ENCODE data around the genes PSMD3 and TOP2A.

DNA sequence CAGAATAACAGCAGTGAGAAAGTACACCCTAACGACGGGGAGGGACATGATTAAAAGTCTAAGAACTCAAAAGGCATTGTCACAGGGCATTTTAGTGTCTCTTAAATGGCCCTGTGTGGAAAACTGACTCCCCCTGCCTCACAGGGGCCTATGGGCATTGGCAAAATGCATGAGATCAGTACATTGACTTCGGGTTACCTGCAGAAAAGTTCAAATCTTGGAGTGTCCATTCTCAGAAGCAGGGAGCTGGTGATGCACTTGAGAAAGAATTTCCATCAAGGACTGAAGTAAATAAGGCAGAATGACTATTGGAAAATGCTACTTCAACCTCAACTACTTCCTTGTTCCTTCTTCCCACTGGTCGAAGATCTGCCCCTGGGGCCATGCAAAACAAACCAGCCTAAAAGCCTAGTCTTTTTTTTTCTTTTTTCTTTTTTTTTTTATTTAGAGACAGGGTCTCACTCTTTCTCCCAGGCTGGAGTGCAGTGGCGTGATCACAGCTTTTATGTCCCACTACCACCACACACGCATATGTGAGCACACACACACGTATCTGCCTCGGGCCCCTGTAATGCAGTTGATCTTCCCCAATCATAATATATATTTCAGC, 13.8 kb upstream of the GSDMA start:
- PRO-cap, result no peak
- RAMPAGE, long total RNA, 3 experiments, result no peak in any of the 3 experiments

GRCh38 chr17:39980173-39981282, at the start of gene PSMD3:
PSMD3 (plus strand) TSS chr17:39980807.
- PRO-cap, result bidirectional peak, plus-strand start at chr17:39980807, minus-strand start at chr17:39980506; unidirectional peak, minus-strand start at chr17:39981062
- RAMPAGE, long total RNA, 3 experiments, result start-site peak on the plus strand in 3 of 3 experiments, at chr17:39980827-39980866 at its widest, 260 to 466 reads per replicate

DNA sequence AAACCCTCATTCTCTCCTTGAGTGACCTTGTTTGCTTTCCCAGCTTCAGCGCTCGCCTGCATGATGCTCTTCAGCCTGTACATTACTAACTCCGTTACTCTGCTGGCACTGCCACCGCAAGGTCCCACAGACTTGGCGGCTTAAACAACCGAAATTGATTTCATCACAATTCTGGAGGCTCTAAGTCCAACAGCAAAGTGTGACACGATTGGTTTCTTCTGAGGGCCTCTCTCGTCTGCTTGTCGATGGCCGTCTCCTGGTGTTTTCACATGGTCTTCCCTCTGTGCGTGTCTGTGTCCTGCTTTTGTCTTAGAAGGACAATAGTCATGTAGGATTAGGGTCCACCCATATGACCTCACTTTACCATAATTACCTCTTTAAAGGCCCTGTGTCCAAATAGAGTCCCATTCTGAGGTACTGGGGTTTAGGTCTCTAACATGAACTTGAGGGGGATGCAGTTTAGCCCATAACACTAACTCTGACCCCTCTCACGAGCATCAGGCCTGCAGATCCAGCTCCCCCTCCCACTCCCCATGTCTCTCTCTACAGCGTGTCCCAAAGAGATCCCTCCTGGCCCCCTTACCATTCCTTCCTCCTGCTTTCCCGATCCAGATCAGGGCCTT, 12.4 kb downstream of the PSMD3 start:
- PRO-cap, result no peak
- RAMPAGE, long total RNA, 3 experiments, result no peak in any of the 3 experiments

GRCh38 chr17:40019160-40019919, 4.1 kb downstream of the CSF3 start:
- PRO-cap, result no peak
- RAMPAGE, long total RNA, 3 experiments, result no peak in any of the 3 experiments

DNA sequence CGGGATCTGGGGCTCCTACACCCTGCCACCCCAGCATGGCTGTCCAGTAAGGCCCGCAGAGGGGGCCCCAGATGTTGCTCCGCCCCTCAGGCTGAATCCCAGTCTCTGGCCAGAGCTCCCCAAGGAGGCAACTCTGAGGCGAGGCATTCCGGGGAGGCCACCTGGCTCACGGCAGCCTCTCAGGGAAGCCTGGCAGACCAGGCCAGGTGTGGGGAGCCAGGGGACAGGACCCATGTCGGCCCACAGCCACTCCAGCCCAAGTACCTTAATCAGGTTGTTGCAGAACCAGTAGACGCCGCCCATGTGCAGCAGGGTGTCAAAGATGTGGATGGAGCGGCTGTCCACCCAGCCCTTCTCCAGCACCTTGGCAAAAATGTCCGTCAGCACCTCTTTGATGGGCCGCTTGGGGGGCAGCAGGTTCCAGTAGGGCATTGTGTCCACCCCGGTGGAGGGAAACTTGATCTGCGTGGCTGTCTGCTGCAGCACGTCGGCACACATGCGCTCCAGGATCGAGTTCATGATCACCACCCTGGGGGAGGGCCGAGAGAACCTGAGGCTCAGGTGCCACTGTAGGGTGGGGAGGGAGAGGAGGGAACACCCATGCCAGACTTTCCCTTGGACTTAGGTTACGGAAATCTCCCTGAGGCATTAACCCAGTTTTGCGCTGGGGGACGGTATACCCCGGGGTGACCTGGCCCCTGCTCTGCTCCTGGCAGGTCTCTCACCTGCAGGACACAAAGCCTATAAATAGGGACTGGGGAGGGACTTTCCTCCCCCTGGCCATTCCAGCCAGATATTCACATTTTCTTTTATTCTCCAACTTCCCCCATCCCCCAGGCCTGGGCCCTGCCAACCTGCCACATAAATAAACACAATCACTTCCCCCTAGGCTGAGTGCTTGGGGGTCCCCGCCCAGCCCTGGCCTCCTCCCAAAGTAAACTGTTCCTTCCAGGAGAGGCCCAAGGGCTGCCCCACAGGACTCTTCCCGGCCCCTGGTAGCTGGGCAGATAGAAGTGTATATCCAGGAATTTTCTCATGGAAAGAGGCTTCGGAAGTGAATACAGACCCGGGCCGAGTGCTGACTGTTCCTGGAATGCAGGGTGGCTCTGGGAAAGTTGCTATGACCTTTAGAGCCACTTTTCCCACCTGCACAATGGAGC, 8.0 kb downstream of the CSF3 start:
- PRO-cap, result no peak
- RAMPAGE, long total RNA, 3 experiments, result no peak in any of the 3 experiments

GRCh38 chr17:40065765-40066231, 3.0 kb downstream of the THRA start:
- PRO-cap, result bidirectional peak, plus-strand start at chr17:40065947, minus-strand start at chr17:40065566
- RAMPAGE, long total RNA, 3 experiments, result no peak in any of the 3 experiments

GRCh38 chr17:40102770-40103740, 2.7 kb upstream of the NR1D1 start:
- PRO-cap, result no peak
- RAMPAGE, long total RNA, 3 experiments, result no peak in any of the 3 experiments

GRCh38 chr17:40111108-40112251, 10.3 kb upstream of the MSL1 start:
- PRO-cap, result bidirectional peak, plus-strand start at chr17:40111386, minus-strand start at chr17:40111421
- RAMPAGE, long total RNA, 3 experiments, result no peak in any of the 3 experiments

DNA sequence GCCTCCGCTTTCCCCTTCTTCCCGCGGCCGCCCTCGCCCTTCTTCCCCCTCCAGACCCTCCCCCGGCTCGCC, 241 bp upstream of the MSL1 start:
- PRO-cap, result no peak
- RAMPAGE, long total RNA, 3 experiments, result no peak in any of the 3 experiments

- PRO-cap, result no peak
- RAMPAGE, long total RNA, 3 experiments, result no peak in any of the 3 experiments
Measured at GRCh38 chr17:40122420-40122469, 474 bp downstream of the MSL1 start.

DNA sequence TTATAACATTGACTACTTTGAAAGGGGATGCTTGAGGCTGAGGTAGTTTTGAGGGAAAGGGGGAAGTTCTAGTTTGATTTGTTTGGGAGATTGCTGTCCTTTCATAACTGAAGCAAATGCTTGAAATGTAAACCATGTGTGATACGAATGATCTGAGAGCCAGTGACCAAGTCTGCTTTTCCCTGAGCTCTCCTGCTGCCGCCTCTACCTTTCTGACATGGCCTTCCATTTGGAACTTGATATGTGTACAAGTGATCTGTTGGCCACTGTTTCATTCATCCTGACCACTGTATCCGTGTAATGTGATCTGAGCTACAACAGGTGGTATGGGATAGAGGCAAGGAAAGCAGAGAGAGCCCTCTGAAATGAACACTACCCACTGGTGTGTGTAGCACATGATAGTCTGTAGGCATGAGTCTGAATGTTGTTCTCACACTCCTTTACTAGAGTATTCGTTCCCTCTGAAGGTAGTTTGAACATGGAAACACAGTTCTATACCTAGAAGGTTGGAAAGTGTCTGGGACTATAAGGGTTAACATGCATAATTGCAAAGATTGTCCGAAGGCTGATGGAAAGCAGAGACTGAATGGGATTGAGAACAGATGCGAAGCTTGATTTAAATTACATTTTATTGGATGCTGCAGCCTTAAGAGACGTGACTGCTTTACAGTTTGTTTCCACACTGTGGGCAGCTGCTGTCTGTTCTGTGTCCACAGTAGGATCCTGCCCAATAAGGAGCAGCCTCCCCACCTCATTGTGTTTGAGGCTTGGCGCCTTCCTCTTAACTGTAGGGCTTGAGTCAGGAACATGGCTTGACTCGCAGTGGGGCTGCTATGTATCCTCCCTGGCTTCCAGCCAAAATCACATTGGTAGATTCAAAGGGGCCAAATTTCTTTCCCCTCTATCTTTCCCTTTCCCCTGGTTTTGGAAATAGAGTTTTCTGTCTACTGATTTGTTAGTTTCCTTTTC, 5.5 kb upstream of the RARA start:
- PRO-cap, result no peak
- RAMPAGE, long total RNA, 3 experiments, result no peak in any of the 3 experiments

DNA sequence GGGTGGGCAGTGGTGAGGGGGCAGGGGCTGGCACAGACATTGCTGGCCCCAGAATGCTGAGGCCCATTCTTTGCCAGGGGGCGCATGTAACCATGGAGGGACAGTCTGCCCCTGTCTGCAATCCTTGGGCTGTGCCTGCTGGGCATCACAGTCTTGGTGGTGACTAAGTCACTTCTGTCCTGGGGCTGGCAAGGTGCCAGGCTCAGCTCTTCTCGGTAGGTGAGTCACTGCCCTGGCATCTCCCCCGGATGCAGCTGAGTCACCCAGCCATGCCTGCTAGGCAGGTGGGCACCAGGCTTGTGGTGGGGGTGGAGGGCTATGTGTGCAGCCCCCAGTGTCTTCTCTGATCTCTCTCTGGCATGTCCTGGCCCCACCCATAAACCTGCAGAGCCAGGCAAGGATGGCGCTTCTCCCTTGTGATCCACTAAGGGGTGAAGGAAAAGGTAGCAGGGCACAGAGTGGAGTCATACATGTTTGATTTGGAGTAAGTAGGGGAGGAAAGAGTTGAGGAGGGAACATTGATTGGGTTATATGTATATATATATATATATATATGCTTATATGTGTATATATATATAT, 5.7 kb downstream of the RARA start:
- PRO-cap, result no peak
- RAMPAGE, long total RNA, 3 experiments, result no peak in any of the 3 experiments

- PRO-cap, result no peak
- RAMPAGE, long total RNA, 3 experiments, result no peak in any of the 3 experiments
Measured at GRCh38 chr17:40318825-40319595, 10.0 kb downstream of the RARA start.

DNA sequence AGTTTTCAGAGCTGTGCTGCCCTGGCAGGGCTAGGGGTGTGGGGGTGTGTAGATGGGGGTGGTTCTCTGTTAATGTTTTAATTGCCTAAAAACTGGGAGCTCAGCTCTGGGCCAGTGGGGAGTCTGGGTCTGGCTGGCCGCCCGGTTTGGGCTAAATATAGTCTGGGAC, 12.9 kb downstream of the RARA start:
- PRO-cap, result no peak
- RAMPAGE, long total RNA, 3 experiments, result no peak in any of the 3 experiments

DNA sequence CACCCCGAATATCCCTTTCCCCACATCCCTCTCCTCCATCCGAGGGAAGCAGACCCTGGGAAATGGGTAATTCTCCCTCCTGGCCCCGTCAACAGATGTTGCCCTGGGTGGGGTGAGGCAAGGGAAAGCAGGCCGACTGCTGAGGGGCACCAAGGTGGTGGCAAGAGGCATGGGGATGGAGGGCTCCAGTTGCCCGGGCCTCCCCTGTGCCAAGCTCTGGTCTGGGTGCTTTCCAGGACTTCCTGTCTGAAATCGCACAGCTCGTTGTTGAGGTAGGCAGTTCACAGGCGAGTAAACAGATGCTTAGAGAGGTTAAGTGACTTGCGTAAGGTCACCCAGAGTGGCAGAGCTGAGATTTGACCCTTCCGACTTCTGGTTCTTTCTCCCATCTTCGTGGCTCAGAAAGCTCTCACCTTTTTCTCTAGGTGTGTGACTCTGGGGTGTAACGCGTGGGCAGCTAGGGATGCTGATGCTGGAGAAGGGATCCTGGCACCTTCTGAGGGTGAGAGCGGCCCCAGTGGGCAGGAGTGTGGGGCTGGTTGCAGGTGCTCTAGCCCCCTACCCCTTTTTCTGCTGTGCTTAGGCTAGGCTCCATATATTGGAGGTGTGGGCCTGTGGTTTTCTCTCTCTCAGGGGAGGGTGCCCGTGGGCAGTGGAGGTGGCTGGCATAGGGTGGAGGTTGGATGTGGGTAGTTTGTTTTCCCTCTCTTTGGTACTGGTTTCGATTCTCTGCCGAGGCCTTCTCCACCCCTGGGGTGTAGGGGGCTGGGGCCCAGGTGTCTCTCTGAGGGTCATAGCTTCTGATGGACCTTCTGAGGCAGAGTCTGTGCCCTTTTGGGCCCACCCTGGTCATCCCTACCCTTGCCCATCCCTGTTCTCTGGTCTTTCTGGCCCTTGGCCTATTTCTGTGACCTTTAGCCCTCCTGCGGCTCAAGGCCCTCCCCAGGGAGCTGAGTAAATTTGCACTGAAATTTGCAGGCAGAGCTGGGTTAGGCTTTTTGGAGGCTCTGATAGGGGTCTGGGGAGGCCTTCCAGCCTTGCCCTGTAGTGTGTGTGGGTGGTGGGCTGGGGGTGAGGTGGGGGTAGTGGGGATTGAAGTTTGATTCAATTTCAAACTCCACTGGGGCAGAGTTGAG, 17.4 kb downstream of the RARA start:
- PRO-cap, result no peak
- RAMPAGE, long total RNA, 3 experiments, result no peak in any of the 3 experiments

GRCh38 chr17:40346615-40346884, 18.0 kb downstream of the GJD3 start:
- PRO-cap, result unidirectional peak, plus-strand start at chr17:40346734
- RAMPAGE, long total RNA, 3 experiments, result no peak in any of the 3 experiments

GRCh38 chr17:40346885-40347276, 17.7 kb downstream of the GJD3 start:
- PRO-cap, result no peak
- RAMPAGE, long total RNA, 3 experiments, result no peak in any of the 3 experiments

- PRO-cap, result no peak
- RAMPAGE, long total RNA, 3 experiments, result no peak in any of the 3 experiments
Measured at GRCh38 chr17:40347621-40348367, 16.7 kb downstream of the GJD3 start.

GRCh38 chr17:40349809-40350948, 14.4 kb downstream of the GJD3 start:
- PRO-cap, result unidirectional peak, plus-strand start at chr17:40350350
- RAMPAGE, long total RNA, 3 experiments, result no peak in any of the 3 experiments

- PRO-cap, result bidirectional peak, plus-strand start at chr17:40418181, minus-strand start at chr17:40417881
- RAMPAGE, long total RNA, 3 experiments, result start-site peak on the minus strand in 2 of 3 experiments, at chr17:40417881-40417885 at its widest, 13 to 21 reads per replicate
Measured at GRCh38 chr17:40417021-40418088, at the start of gene TOP2A. TOP2A (minus strand) TSS chr17:40417896.

Data from tibial nerve (tissue), 3 donors.